Colon Carcinoma Metastatic in the Lung (tissue), 2 donors: Measurements from ENCODE around the gene GALNT13.

DNA sequence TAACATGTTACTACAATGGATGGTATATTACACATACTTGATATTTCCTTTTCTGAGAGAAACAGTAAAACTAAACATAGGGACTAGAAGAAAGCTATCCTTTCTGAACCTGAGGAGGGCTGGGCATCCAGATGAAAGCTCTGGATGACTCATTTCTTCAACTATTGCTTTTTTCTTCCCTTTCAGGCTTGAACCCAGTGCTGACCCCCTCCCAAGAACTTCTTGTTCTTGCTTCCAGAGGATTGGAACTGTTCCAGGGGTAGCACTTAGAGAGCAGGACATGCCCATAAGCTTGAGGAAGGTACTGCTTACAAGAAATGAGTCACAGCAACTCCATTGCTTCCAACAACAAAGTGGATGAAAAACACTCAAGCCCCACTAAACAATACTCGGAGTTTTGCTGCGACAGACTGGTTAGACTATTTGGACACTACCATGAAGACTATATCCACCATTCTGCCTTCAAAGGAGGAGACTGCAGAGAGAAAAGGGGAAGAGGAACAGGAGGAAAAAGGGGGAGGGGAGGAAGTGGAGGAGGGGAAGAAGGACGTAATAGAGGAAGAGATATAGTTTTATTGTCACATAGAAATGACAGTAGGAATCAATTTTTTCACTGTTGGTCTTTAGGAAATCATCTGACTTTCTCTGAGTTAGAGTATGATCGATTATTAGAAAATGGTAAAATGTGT, 1.6 kb upstream of the EPC2 start:
- PRO-cap, 2 experiments = no peak in any of the 2 experiments

DNA sequence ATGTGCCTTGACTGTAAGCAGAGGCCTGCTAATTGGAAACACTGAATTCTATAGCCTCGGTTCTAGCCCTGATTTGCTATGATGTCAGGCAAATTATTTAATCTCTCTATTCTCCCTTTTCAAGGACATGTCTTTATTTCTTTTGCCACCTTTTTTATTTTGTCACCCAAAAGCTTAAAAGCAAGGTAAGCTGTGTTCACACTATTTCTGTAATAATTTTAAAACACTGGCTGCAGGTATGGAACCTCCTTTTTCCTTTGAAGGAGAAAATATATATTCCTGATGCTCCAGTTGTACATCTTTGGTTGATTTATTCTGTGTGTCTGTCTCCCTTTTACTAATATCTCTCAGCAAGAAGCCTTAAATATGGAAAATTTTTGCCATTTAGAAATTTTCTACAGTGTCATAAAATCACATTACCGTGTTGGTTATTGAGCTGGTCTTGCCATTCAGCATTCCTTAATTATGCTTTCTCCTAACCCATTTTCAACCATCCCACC, 47.3 kb downstream of the KIF5C start:
- PRO-cap, 2 experiments = no peak in any of the 2 experiments

DNA sequence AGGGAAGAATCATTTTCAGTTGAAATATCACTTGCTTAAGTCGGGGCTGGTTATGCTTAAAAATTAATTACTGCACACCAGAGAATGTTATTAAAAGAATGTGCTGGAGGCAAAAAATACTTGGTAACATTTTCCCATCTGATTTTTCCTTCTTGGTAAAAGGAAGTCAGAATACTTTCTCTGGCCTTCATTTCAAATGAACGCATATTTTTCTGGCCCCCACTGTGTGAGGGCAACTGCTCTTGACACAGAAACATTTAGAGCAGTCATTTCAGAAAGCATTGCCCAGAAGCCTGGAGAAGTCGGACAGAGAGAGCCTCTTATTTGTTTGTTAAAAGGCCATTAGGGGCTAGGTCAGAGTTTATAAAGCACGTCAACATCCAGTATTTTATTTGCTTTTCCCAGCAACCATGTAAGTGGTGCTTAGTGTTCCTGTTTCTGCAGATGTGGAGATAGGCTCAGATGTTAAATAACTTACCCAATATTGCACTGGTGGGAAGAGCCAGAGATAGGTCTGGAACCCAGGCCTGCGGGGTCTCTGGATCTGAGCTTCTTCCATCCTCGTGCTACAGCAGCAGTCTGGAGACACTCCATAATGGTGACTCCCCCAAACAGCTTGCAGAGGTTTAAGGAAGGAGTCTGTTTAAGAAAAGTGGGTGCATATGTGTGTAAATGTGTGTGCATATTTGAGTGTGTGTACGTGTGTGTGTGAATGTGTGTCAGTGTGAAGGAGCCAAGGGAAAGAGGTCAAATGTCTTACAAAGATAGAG, 32.8 kb upstream of the LYPD6B start:
- PRO-cap, 2 experiments = no peak in any of the 2 experiments

- PRO-cap, 2 experiments = no peak in any of the 2 experiments
These were observed 10.3 kb upstream of the LYPD6 start for GRCh38 chr2:149320057-149320588.

DNA sequence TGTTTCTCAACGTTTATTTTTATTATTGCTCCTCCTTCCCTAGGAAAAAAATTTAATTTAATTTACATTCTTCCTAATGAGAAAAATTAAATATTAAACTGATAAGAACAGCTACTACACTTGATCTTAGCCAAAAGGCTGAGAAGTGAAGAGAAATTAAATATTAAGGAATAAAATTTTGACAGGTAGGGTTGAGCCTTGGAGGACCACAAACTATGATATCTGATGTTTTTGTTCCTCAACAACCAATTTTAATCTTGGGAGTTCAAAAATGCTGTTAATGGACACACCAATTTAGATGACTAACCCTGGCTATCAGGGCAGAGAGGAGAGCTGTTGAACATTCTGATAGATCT, 35.2 kb downstream of the LYPD6 start:
- PRO-cap, 2 experiments = no peak in any of the 2 experiments

- PRO-cap, 2 experiments = no peak in any of the 2 experiments
These were observed 316.4 kb downstream of the RND3 start for GRCh38 chr2:150170928-150171606.

- PRO-cap, 2 experiments = no peak in any of the 2 experiments
These were observed 20.7 kb downstream of the RND3 start for GRCh38 chr2:150466639-150467295.

DNA sequence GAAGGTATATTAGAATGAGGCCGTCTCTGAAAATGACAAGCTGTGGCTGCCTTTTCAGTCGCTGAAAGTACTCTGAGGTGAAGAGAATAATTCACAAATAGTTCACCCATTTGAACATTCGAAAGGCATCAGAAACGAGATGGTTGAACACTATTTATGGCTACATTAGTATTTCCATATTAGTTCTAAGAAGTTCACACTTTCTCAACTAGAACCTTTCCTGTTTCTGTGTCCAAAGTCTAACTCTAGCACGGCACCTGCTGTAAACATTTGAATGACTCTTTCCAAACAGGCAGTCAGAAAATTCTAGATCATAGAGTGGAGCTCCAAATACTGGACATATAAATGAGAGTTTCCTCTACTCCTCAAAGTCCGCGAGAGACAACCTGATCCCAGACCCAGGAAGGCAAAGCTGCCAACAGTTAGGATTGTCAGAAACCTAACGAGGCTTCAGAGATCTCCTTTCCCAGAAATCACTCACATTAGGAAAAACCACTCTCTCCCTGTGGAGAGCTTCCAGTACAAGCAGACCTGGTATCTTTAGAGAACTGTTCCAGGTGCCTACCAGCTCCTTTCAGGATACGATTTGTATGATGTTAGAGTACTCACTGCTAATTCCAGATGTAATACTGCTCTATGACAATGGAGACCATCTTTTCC, 10.6 kb downstream of the RND3 start:
- PRO-cap, 2 experiments = no peak in any of the 2 experiments

DNA sequence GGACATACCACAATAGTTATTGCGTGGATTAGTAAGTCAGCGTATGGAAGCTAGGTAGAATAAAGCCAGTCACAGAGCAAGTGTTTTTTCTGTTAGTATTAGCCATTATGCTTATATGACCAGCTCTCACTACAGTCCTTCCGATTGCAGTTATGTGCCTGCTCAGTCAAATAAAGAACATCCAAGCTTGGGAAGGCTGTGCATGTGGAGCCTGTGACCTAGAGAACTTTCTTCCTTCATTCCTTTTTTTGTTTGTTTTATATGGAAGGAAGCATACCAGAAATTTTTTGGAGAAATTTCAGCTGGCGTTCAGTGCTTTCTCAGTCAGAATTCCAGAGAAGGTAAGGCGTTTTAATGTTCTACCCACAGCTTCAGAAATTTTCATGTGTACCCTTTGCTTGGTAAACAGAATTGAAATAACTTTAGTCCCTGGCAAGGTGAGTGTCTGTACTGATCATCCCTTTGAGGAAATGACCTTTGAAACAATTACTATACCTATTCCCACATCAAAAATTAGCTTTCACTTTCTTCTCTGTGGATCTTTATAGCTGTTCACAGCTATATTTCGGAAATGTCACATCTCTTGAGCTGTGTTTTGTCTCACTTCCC, 114.1 kb upstream of the RND3 start:
- PRO-cap, 2 experiments = no peak in any of the 2 experiments

DNA sequence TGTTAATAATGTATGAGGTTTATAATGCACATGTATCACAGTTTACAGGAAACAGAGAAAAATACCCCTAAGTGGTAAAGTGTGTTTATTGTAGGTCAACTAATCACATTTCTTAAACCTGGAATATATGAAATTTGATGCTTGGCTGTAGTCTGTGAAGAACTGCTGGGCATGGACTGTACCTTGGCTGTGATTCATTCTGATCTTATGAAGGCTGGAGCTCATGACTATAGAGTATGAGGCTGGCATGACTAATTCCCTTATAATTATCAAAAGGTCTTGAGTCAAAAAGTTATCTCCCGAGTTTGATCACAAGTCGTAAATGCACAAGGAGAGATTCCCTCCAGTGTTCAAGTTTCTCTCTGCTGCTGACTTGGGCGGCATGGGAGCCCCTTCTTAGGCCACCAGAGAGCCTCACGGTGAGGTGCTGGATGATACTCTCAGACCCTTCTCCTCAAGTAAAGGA, 134.4 kb upstream of the RND3 start:
- PRO-cap, 2 experiments = no peak in any of the 2 experiments

GRCh38 chr2:151637125-151637880, 97.0 kb downstream of the NEB start:
- PRO-cap, 2 experiments = peak in 1 of 2 experiments; most common plus-strand start chr2:151637390 (in 1)

- PRO-cap, 2 experiments = no peak in any of the 2 experiments
These were observed 140.5 kb downstream of the PRPF40A start for GRCh38 chr2:152576540-152577478.

- PRO-cap, 2 experiments = no peak in any of the 2 experiments
These were observed 135.1 kb downstream of the PRPF40A start for GRCh38 chr2:152582087-152582707.

DNA sequence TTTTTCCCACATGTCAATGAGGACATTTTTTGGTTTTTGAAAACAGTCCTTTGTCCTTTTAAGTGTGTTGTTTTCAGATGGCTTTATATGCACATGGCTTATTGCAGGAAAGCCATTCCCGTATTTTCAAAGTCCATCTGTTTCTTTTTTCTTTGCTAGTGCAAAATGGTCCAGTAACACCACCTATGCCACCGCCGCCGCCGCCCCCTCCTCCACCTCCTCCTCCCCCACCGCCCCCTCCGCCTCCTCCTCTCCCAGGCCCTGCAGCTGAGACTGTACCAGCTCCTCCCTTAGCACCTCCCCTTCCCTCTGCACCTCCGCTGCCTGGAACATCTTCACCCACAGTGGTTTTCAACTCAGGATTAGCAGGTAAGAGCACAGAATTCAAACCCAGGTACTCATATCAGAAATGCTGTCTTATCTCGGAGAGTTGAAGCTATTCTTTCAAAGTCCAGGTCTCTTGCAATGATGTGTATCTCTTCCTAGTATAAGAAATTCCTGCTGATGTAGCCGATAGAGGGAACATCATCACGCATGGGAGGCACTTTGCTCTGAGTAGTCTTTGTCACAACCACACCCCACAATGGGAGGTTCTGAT, 97.8 kb downstream of the PRPF40A start:
- PRO-cap, 2 experiments = no peak in any of the 2 experiments

GRCh38 chr2:152647398-152648348, 69.6 kb downstream of the PRPF40A start:
- PRO-cap, 2 experiments = peak in 1 of 2 experiments; most common plus-strand start chr2:152647816 (in 1)

DNA sequence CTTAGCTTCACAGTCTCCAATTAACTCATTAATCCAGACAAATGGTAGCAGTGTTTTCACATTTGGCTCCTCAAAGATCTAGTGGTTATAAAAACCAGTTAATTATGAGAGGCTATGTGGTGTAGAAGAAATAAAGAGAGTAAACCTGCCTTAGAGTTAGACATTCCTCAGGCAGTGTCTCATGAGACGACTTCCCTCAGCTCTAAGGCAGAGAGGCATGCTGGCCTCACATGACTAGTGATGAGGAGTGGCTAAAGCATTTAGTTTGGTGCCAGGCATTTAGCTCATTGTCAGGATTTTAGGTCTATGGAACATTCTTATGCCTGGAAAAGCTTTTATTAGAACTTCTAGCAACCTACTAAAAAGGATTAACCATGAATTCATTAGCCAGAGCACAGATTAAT, 90.3 kb downstream of the RPRM start:
- PRO-cap, 2 experiments = no peak in any of the 2 experiments

GRCh38 chr2:153871498-153872444, at the start of gene GALNT13:
Gene GALNT13 (plus strand): TSS chr2:153871922.
- PRO-cap, 2 experiments = peak in 1 of 2 experiments; most common plus-strand start chr2:153871926 (in 1)

- PRO-cap, 2 experiments = peak in 1 of 2 experiments; most common plus-strand start chr2:156182451 (in 1); most common minus-strand start chr2:156182273 (in 1)
These were observed 150.4 kb downstream of the NR4A2 start for GRCh38 chr2:156182040-156182631.

- PRO-cap, 2 experiments = peak in 1 of 2 experiments; most common plus-strand start chr2:156322200 (in 1)
These were observed 10.4 kb downstream of the NR4A2 start for GRCh38 chr2:156321976-156322637.

DNA sequence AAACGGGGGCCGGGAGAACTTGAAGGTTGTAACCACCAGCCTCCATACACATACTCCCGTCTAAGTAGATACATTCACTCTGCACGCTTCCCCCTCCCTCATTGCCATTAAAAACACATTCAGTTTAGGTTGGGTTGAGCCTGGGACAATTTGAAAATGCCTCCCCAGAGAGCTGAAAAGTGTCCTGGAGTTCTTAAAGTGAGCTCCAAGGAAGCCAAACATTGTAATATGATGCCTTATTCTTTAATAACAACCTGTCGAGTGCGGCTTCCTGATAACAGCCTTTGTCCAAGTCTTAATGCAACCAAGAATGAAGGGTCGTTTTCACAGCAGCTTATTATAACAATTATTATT, 2.4 kb upstream of the NR4A2 start:
- PRO-cap, 2 experiments = no peak in any of the 2 experiments